Daoy (cell line): Measurements from ENCODE around the genes OR52K1, TRIM68, OR52J3, OR51M1, UBQLN3, TRIM22, OR52E6, OR56A3 and APBB1.

- RAMPAGE, long total RNA = no peak
Observed at GRCh38 chr11:3866868-3867460, 11.5 kb downstream of the STIM1 start.

- RAMPAGE, long total RNA = no peak
Observed at GRCh38 chr11:3946276-3947030, 91.0 kb downstream of the STIM1 start.

- RAMPAGE, long total RNA = no peak
Observed at GRCh38 chr11:4186773-4188058, 92.6 kb downstream of the RRM1 start.

GRCh38 chr11:4389773-4390466 is 3.6 kb downstream of the TRIM21 start:
- RAMPAGE, long total RNA = no peak

DNA sequence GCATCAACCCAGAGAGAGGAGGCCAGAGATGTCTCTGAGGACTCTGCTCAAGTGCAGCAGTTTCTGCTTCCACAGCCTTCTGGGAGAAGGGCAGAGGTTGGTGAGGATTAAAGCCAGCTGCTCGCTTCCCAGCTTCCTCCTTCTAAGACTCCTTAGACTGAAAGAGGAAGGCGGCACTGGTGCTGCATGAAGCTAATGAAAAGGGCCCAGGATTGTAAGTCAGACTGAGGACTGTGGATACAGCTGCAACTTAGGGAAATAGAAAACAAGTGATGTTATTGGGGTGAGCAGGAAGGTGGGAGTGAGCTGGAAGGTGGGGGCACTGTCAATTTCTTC is at the start of gene OR52K1:
Gene OR52K1 (plus strand): TSS at position 152 of the 336 bp plus-strand sequence.
- RAMPAGE, long total RNA = no peak

GRCh38 chr11:4607565-4608636 is at the start of gene TRIM68:
TRIM68 (minus strand) TSS chr11:4608231.
- RAMPAGE, long total RNA = no peak

DNA sequence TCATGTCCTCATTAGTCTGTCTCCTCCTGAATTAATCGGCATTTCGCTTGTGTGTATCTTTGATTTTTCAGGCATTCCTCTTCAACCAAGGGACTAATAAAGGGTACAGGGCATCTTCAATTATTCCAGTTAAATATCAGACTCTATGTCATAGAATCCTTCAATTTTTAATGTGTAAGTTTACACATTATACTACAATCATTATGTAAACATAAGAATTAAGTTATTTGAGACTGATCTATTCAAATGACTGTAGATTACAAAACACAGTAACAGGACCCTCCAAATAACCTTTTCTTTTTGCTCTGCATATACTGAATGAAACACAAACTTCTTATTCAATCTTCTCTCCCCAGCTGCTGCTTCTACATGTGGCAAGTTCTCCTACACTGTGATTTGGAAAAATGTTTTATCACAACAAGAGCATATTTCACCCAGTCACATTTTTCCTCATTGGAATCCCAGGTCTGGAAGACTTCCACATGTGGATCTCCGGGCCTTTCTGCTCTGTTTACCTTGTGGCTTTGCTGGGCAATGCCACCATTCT is at the start of gene OR52J3:
Gene OR52J3 (plus strand): TSS at position 405 of the 547 bp plus-strand sequence.
- RAMPAGE, long total RNA = no peak

GRCh38 chr11:5383795-5383974 is at the start of gene OR51M1:
OR51M1 (plus strand) TSS chr11:5383812.
- RAMPAGE, long total RNA = no peak

- RAMPAGE, long total RNA = no peak
Observed at GRCh38 chr11:5509756-5510267, at the start of gene UBQLN3. UBQLN3 (minus strand) TSS chr11:5509957.

DNA sequence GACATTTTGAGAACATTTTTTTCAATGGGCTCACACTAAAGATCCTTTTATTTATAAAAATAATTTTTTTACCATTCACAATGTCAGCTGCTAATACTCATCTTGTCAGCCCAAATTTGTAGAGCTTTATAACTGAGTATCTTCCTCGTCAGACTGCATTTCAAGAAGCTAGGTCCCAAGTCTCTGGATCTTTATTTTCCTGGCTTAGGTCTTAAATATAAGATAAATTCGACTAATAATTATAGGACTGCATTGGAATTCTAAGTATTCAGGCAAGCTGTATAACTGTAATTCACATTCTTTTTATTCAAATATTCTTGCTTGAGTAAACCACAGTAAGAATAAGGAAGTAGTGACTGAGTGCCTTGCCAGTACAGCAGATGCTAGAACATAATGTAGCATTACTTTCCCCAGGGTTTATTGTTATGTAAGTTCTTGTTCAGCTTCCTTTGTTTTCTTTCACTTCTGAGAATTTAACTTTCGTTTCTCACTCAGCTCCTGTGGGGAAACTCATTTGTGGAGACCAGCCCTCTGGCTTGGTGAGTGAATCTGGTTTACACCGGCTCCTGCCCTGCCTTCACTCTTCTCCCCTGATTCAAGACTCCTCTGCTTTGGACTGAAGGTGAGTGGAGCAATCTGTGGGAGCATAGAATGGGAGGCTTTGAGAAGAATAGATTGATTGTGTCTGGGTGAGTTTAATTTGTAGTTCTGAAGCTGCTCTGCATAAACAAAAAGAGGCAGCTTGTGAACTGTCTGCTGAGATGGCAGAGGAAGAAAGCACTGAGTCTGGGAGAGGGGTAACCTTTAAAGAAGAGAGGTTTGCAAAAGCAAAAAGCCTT is at the start of gene TRIM22:
Gene TRIM22 (plus strand): TSS at position 513 of the 839 bp plus-strand sequence.
- RAMPAGE, long total RNA = no peak

GRCh38 chr11:5841649-5842121 is at the start of gene OR52E6:
OR52E6 (minus strand) TSS chr11:5841897.
- RAMPAGE, long total RNA = no peak

- RAMPAGE, long total RNA = no peak
Observed at GRCh38 chr11:5889327-5889526, 3.8 kb upstream of the OR52E5 start.

GRCh38 chr11:5942082-5942457 is at the start of gene OR56A3:
OR56A3 (plus strand) TSS chr11:5942251.
- RAMPAGE, long total RNA = no peak

- RAMPAGE, long total RNA = no peak
Observed at GRCh38 chr11:6320870-6321420, 644 bp upstream of the CAVIN3 start.

- RAMPAGE, long total RNA = no peak
Observed at GRCh38 chr11:6362310-6363092, 27.8 kb upstream of the SMPD1 start.

DNA sequence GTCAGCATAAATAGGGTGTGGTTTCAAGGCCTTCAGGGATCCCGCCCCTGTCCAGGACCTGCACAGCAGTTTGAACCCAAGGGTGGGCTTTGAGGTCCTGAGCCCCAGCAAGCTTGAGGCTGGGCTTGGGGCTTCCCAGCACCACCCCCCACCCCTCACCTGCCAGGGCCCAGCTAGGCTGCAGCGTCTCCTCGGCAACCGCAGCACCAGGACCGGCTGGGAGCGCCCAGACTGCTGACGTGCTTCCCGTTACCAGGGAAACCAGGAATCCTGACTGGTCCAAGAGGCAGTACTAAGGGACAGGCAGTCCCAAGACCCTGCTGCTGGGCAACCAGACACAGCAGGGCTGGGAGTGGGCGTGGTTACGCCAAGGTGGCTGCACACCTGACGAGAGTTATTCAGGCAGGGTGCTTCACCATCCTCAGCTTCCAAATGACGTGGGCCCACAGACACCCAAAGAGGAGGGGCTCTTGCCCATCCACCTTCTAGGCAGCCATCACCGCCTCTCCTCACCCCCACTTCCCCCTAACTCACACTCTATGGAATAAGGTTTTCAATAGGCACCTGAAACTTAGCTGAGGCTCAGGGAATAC is 13.6 kb downstream of the APBB1 start:
- RAMPAGE, long total RNA = no peak

- RAMPAGE, long total RNA = no peak
Observed at GRCh38 chr11:6418071-6419329, at the start of gene APBB1. APBB1 (minus strand) TSS chr11:6419094.

DNA sequence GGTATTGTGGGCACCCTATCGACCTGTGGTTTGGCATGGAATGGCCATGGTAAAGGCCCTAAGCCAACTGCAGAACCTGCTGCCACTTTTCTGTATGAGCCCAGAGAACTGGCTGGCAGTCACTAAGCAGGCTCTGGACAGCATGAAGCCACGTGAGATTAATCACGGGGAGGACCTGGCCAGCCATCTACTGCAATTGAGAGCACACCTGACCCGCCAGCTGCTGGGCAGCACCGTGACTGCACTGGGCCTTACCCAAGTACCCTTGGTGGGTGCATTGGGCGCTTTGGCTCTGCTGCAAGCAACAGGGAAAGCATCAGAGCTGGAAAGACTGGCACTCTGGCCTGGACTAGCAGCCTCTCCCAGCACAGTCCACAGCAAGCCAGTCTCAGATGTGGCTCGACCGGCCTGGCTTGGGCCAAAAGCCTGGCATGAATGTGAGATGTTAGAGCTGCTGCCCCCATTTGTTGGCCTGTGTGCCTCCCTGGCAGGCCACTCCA is 36.3 kb downstream of the RRP8 start:
- RAMPAGE, long total RNA = no peak

- RAMPAGE, long total RNA = no peak
Observed at GRCh38 chr11:6570646-6571237, 32.7 kb downstream of the RRP8 start.

DNA sequence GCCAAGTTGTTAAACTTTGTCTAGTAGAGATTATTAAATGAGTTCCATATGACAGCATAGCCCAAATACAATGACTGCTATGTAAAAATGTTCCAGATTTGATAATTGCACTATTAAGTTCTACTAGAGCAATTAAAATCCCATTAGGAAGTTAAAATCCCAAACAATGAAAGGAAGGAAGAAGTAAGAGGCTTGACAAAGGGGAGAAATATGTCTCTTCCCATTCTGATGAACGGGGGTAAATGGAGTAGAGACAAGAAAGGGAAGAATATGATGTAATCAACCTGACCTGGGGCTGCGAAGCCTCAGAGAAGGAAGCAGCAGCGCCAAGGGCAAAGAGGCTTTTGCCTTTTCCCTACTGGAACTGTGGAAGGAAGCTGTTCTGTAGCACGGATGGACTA is 26.8 kb downstream of the RRP8 start:
- RAMPAGE, long total RNA = no peak